H9 (cell line): ENCODE results near the genes SLC2A8 and CDK9.

DNA sequence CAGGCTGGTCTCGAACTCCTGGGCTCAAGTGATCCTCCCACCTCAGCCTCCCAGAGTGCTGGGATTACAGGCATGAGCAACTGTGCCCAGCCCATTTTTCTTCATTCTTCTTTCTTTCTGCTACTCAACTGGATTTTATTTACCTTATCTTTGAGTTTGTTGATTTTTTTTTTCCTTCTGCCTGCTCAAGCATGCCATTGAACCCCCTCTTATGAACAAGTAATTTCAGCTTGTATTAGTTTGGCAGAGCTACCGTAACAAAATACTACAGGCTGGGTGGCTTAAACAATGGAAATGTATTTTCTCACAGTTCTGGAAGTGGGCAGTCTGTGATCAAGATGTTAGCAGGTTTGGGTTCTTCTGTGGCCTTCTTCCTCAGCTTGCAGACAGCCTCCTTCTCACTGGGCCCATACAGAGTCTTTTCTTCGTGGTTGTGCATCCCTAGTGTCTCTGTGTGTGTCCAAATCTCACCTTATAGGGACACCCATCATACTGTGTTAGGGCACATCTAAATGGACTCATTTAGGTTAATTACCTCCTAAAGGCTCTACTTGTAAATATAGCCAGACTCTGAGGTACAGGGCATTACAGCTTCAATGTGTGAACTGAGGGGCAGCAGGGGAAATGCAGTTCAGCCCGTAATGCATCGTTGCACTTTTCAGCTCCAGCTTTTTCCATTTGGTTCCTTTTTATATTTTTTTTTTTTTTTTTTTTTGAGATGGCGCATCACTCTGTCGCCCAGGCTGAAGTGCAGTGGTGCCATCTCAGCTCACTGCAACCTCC is 20.5 kb downstream of the ZBTB43 start:
- PRO-cap, result no peak

- PRO-cap, result no peak
Observed at GRCh38 chr9:126916197-126916500, 1.6 kb downstream of the RALGPS1 start.

DNA sequence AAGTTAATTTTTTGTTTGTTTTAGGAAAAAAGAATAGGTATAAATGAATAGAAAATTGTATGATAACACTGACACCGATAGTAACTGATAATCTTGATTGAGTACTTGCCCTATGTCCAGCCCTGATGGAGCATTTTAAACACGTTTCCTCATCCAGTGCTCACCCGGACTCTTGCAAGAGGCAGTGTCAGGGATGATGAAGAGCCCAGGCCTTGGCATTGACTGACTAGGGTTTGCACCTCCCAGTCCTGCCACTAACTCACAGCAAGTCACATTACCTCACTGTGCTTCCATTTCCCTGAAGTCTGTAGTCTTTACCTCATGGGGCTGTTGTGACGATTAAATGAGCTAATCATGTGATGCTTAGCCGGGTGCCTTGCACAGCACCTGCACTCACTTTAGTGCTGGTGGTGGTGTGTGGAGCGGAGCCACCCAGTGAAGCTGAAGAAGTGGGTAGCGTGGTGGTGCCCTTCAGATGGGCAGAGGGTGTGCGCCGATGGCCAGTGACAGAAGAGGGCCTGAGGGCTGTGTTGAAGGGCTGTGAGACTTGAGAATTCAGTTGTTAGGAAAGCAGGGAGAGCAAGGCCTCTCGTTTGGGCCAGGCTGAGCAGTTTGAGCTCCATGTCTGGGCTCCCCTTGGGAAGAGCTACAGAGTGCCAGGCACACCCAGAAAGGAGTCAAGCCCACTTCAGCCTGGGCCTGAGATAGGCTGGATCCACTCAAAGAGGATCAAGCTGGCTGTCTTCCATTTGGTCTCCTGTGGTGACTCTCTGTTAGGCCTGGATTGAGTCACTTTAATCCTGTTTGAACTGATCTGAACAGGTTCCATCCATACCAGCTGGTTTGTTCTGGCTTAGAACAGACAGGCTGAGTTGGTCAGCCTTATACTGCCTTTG is 42.4 kb downstream of the RALGPS1 start:
- PRO-cap, result no peak

DNA sequence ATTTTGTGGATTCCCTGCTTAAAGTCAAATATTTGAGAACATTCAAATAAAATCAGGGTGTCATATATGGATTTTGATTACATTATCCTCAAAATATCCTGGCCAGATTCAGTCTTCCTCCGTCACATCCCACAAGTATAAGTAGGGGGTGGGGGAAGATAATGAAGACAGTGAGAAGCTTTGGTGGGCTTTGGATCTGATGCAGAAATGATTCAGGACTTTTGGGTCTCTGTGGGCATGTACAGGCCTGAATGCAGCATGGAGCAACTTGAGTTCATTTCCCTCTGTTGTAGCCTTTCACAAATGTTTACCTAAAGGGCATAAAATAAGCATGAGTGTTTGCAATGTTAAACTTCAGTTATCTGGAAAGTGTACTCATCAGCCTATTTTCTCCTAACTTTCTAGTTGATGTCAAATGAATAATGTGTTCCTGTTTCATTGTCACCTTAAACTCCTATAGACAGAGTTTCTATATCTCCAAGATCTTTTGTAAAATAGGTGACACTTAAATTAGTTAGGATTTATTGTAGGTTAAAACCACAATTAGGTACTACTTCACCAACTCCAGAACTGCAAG is 39.2 kb downstream of the GARNL3 start:
- PRO-cap, result no peak

DNA sequence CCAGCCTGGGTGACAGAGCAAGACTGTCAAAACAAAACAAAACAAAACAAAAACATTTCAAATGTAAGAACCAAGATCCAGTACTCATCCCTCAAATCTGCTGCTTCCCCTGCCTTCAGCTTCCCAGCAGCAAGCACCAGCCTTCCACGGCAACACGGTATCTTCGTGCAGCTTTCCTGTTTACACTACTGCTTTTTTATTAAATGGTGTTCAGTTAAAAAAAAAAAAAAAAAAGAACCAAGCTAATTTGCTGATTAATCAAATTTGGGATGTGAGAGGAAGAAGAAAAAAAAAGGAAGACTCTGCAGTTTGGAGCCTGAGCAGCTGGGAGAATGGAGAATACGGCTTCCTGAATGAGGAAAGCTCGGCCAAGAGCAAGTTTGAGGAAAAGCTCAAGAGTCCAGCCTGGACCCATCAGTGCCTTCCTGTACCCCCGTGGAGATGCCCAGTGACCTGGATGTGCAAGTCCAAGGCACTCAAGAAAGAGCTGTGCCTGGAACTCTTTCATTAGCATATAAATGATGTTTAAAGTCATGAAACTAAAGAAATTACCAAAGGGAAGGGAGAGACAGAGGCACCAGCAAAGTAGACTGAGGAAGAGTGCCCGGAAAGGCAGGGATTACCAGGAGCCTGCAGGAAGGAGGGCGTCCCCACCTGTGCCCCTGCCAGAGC is 27.9 kb upstream of the SLC2A8 start:
- PRO-cap, result no peak

GRCh38 chr9:127396614-127397609 is at the start of gene SLC2A8:
Gene SLC2A8, plus strand, starts transcription at chr9:127397169.
- PRO-cap, result bidirectional peak, plus-strand start at chr9:127396689, minus-strand start at chr9:127396671; unidirectional peak, plus-strand start at chr9:127397201; bidirectional peak, plus-strand start at chr9:127397430, minus-strand start at chr9:127397431

DNA sequence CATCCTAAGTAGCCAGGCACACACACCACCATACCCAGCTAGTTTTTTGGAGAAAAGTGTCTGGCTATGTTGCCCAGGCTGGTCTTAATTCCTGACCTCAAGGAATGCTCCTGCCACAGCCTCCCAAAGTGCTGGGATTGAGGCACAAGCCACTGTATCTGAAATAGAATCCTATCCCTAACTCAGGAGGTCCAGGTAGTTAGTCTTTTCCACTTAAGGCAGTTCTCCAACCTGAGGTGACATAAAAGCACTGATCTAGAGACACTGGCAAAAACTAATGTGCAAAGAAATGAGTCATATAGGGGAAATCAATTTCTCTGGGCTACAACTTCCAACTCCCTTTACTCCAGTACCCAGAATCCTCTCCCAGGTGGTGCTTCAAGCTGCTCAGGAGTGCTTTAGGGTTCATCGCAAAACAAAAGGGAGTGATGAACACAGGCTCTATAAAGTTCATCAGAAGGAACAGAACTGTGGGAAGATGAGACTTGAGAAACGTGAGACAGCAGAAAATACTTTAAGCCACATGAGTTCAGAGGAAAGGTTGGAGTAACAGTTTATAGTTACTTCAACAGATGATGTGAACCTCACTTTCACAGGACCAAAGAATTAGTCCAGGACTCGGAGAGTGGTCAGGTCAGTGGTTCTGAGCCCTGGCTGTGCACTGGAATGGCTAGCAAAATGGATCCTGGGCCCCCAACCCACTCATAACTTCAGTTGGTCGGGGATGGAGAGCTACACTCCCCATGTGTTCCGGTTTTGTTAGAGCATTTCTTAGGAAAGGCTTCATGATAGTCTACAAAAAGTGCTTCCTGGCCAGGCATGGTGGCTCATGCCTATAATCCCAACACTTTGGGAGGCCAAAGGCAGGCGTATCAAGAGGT is 4.5 kb downstream of the RPL12 start:
- PRO-cap, result no peak

- PRO-cap, result no peak
Observed at GRCh38 chr9:127523444-127523842, 45.4 kb downstream of the NIBAN2 start.

DNA sequence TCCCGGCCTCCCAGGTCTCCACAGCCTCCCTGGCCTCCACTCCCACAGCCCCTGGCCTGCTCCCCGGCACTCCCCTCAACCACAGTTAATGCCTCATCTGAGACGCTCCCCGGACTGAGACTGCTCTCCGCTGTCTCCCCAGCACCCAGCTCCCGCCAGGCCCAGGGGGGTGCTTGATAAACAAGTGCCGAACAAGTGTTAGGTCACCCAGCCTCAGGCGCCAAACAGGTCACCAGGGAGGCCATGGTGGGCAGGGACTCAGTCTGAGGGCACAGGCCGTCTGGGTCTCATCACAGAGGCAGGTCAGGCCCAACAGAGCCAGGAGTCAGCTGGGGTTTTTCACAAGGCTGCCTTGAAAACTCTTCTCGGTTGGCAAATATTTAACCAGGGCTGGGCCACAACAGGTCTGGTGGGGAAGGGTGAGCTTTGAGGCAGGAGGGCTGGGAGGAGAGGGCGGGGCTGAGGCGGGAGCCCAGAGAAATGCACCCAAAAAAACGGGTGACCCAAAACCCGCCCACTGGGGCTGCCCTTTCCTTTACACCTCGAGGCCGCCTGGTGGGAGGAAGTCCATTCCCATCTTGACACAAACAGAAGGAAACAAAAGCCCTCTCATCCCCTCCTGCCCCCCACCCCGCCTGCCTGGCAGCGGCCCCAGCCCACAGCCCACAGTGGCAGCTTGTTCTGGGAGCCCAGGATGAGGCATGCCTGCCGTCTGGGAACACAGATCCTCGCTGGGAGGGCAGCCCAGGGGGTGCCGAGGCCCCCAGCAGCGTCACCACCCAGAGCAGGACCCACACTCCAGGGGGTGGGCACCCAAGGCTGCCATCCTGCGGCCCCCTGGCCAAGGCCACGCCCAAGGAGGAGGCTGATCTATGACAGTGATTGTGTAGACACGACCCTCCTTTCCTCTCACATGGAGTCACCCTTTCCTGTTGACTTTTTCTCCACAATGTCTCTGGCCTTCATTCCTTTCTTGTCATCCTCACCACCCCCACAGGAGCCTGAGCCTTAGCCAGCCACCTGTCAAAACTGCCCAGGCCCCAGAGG is 23.3 kb downstream of the NIBAN2 start:
- PRO-cap, result no peak

DNA sequence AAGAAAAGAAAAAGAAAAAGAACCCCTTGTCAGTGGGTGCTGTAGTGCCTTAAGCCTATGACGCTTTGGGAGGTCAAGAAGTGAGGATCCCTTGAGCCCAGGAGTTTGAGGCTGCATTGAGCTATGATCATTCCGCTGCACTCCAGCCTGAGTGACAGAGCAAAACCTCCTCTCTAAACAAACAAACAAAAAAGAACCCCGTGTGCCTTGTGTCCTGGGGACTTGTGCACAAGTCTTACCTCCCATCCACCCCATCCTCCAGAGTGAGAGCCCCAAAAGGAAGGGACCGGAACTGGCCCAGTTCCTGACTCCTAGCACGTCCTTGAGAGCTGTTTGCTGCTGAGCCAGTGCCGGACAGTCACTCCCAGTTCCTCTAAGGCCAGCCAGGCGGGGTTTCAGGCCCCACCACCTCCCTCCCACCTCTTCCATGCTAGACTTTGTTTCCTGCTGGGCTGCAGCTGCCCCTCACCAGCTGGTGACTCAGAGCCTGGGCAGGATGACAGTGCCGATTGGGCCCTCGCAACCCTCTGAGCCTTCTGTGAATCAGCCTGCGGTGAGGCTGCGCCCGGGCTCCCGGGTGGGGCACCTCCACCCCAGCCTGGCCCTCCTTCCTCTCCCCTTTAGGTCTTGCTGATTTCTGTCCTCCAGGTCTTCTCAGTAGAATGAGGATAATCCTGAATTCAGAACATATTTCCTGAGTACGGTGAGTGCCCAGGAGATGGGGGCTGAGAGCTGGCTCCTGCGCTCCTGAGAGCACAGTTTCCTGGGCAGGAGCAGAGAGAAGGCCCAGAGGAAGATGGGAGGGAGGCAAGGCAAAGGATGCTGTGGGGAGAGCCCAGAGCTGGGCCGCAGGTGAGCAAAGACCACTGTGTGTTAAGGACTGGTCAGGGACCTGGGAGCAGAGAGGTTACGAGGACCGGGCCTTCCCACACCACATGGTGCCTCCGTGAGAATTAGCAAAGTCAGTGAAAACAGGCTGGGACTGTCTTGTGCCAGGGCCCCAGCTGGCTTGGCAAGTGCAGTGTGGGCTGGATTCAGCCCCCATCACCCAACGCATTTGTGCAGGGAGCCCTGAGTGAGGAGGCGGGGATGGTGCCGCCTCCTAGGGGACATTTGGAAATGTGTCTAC is 10.2 kb upstream of the NIBAN2 start:
- PRO-cap, result bidirectional peak, plus-strand start at position 468 of the sequence, minus-strand start at position 331 of the sequence

DNA sequence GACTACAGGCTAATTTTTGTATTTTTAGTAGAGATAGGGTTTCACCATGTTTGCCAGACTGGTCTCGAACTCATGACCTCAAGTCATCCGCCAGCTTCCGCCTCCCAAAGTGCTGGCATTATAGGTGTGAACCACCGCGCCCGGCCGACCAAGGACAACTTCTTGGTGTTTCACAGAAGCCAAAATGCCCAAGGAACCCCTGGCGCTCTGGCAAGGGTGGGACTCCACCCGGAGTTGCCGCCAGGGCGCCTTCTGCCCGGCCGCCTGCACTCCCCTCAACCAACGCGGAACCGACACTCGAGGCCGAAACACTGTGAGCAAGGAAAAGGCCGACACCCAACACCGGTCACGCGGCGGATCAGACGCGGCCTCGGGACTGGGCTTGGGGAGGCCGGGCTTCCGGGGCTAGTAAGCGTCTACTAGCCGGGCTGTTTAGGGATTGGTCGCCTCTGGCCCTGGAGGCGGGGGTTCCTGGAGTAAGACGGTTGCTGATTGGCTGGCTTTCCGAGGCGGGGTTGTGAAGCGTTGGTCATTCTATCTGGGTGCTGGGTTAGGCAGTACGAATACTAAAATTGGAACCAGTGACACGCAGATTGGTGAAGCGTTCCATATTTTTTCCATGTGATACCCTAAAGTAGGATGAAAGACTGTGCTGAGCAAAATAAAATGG is 7.6 kb upstream of the CFAP157 start:
- PRO-cap, result bidirectional peak, plus-strand start at position 518 of the sequence, minus-strand start at position 378 of the sequence

DNA sequence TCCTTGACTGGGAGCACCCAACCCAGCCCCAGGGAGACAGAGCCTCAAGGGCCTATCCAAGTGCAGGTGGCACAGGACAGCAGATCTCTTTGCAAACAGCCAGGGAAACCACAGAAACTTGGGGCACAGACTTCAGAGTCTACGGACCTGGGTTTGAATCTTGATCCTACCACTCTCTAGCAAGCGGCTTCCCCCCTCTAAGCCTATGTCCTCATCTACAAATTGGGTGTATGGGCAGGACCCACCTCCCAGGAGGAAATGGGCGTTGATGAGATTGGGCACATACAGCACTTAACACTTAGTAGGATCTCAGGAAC is 13.2 kb upstream of the TOR2A start:
- PRO-cap, result no peak

DNA sequence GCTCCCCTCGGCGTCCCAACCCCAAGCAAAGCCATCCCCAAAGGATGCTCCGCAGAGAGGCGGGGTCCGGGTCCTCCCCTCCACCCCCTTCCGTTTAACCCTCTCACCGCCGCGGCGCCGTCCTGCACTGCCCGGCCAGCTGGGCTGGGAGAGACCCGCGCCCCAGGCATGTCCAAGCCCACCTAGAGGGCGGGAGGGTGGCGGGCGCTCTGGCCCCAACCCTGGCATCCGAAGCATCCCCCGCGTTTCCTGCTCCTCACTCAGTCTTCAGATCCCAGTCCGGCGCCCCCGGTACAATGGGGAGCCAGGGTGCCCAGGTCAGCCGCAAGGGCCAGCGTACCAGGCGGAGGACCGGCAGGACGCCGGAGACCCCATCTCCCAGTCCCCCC is 19.3 kb upstream of the TOR2A start:
- PRO-cap, result bidirectional peak, plus-strand start at position 259 of the sequence, minus-strand start at position 269 of the sequence

GRCh38 chr9:127755764-127756211 is 20.7 kb upstream of the TOR2A start:
- PRO-cap, result no peak

- PRO-cap, result no peak
Observed at GRCh38 chr9:127761751-127763025, 16.3 kb downstream of the SH2D3C start.

DNA sequence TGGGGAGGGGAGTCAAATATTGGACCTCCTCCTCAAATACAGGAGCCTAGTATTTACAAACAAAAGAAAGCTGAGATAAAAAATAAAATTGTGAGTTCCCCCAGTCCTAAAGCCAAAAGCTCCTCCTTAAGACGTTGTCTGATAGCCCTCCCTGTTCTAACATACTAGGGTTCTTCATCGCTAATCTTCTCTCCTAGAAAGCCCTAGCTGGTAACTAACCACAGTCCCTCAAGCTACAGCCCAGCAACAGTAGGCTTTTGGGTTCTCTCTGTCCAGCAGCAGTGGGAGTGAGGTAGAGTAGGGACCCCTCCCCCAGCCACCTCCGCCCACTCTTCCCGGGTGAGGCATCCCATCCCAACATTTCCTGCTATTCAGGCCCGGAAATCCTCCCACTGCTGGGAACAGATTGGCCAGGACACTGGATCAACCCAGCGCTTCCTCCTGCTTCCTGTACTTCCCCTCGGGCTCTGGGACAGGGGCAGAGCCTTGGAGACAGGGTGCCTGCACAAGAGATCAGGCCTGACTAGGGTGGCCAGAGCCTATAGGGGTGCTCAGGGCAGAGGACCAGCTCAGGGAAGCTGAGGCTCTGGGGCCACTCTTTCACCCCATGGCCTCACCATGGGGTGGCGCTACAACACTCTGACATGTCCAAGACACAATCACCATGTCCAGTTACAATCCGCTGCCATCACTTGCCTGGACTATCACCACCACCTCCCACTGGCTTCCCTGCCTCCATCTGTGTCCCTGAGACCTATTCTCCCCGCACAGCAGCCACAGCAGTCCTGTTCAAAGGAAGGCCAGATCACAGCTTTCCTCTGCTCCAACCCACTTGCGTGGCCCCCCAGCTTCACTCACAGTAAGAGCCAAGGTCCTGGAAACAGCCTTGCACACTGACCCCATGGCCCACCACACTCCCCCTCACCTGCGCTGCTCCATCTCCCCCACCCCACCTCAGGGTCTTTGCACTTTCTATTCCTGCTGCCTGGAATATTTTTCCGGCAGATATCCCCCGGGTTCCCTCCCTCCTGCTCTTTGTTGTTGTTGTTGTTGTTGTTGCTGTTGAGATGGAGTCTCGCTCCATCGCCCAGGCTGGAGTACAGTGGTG is 14.4 kb downstream of the SH2D3C start:
- PRO-cap, result unidirectional peak, plus-strand start at position 453 of the sequence

DNA sequence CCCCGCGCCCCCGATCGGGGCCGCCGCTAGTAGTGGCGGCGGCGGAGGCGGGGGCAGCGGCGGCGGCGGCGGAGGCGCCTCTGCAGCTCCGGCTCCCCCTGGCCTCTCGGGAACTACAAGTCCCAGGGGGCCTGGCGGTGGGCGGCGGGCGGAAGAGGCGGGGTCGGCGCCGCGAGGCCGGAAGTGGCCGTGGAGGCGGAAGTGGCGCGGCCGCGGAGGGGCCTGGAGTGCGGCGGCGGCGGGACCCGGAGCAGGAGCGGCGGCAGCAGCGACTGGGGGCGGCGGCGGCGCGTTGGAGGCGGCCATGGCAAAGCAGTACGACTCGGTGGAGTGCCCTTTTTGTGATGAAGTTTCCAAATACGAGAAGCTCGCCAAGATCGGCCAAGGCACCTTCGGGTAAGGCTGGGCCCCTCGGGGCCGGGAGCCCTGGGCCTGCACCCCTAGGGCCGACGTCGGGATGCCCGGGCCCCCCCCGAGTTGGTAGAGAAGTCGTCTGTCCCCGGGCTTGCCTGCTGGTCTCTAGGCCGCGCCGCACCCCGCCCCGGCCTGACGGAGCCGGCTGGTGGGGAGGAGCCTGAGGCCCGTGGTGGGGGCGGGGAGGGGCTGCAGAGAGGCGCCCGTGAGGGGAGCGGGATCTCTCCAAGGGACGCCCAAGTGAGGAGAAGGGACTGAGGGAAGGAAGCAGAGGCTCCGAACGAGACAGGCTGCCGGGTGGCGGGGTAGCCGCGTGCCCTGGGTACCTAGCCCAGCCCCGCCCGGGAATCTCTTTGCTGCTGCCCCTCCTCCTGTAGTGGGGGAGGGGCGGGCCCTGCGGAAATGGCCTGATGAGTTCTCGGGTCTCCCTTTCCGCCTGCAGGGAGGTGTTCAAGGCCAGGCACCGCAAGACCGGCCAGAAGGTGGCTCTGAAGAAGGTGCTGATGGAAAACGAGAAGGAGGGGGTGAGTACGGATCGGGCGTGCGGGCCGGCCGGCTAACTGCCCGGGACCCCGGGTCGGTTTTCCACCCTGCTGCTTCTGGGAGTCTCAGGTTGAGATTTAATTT is at the start of gene CDK9:
TSS of gene CDK9 (plus strand) at position 190 of the 1,041 bp plus-strand sequence.
- PRO-cap, result bidirectional peak, plus-strand start at position 226 of the sequence, minus-strand start at position 108 of the sequence; bidirectional peak, plus-strand start at position 661 of the sequence, minus-strand start at position 521 of the sequence

- PRO-cap, result no peak
Observed at GRCh38 chr9:127796881-127797364, 5.8 kb upstream of the FPGS start.

DNA sequence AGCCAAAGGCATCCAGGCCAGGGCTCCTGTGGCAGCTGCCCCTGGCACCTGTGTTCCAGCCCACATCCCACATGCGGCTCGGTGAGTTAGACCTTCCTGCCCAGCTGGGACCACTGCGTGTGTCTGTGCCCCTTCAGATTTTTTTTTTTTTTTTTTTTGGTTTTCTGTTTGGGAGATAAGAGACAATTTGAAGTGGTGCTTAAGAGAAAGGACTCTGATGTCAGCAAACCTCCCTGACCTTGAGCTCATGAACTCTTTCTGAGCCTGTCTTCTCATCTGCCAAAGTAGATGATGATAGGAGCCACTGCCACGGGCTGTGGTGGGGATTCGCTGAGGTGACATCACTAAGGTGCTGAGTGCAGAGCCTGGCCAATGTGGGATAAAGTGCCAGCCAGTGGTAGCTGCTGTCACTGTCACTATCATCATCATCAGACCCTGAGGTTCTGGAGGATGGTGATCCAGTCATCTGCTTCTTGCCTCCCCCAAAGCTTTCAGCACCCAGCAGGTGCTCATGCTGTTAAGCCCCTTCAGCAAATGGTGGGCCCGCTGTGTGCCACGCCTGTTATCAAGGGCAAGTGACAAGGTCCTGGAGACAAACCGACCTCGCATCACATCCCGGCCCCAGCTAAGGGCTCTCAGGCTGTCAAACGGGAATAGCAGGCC is 6.3 kb downstream of the FPGS start:
- PRO-cap, result no peak

DNA sequence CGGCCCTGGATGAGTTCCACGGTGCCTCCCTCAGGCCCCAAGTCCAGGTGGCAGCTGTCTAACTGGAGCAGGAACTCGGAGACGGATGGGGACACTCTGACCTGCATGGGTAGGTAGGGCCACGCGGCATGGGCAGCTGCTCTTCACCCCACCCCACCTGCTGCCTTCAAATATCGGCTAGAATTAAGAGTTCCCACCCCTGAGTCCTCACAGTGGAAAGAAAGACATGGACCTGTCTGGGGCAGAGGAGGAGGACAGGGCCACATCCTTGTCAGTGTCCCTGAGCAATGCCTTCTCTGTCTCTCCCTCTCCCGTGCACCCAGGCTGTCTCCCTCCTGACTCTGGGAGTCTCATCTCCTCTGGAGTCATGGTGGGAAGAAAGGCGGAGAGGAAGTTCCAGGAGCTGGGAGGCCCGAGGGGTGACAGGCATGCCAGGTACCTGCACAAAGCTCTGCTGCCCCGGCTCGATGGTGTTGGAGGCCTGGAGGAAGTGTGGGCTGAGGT is 15.6 kb downstream of the FPGS start:
- PRO-cap, result no peak